Fibroblast of villous mesenchyme (primary cell): Measurements from ENCODE around the gene TOR1A.

DNA sequence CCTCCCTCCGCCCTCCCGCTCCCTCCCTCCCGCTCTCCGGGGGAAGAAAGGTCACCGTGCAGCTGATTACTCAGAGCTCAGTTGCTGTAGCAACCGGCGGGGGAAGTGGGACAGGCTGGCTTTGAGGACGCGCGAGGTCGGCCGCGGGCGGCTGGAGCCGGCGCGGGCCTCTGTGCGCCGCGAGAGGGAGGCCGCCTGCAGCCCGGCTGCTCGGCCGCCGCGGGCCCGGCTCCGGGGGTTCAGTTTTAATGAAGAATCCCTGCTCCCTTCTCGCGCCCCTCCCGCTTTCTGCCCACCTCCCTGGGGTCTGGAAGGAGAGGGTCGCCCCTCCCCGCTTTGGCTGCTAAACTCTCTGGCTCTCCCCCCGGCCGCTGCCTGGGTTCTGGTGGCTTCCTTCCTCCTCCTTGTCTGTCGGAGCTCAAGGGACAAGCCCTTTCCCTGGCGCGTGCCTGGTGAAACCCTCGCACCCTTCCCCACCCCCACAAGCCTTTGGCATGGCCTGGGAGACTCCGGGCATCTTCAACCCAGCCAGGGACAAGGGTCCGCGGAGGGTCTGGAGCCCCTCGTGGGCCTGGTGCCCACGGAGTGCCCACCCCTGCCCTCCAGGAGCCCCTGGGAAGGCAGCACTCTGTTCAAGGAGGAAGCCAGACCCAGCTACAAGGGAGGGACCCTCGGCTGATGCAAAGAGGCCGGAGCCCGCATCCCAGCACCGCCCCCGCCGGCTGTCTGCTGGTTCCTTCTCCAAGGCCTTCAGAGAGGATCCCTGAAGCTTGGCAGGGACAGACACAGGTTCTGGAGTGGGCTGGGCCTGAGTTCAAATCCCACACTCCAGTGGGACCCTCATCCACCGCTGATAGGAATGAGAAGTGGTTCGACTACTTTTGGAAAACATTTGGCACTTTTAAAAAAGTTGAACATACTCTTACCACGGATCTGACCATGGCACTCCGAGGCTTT lies 160.2 kb downstream of the C9orf50 start:
- CAGE, long polyA plus RNA: no peak

GRCh38 chr9:129489843-129490559 lies 130.9 kb downstream of the C9orf50 start:
- CAGE, long polyA plus RNA: no peak

- CAGE, long polyA plus RNA: no peak
These were observed 117.7 kb downstream of the C9orf50 start for GRCh38 chr9:129503108-129503634.

DNA sequence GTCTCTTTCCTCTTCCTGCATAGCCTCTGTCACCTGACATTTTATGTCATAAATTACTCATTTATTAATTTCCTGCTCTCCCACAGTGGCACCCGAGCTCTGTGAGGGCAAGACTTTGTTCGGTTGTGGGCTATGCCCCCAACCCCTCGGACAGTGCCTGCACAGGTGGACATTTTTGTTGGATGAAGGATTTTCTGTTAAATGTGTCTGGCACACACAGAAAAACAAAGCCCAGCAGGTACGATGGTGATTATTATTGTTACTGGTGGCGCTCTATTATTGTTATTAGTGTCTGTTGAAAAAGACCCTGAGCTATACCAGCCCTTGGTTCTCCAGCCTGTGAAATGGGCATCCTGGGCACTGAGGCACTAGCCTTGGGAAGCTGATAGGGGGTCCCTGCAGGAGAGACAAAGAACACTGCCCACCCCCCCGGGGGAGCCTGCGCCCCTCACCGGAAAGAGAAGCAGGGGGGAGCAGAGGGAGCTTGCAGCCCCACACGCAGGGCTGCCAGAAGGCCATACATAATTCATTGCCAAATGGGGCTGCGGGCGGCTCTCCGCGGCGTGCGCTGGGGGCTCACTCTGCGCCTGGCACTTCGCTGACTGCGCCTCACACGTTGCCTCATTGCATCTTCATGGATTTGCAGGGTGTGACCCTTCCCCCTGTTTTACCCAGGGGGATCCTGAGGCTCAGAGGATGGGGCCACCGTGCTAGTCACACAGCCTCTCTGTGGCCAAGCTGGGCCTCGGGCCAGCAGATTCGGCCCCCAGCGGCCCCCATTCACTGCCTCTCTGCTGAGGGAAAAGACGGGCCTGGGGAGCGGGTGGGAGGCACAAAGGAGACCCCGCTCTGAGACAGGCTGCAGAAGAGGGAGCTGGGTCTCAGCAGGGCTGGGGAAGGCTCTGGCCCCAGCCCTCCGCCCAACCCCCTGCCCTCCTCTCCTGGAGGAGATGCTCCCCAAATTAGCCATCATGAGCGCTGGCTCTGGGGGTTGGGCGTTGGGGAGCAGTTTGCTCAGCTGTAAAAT lies 115.8 kb downstream of the C9orf50 start:
- CAGE, long polyA plus RNA: no peak

GRCh38 chr9:129548917-129549573 lies 71.9 kb downstream of the C9orf50 start:
- CAGE, long polyA plus RNA: no peak

- CAGE, long polyA plus RNA: no peak
These were observed 10.0 kb downstream of the TOR1B start for GRCh38 chr9:129812776-129813506.

GRCh38 chr9:129823714-129824511 lies at the start of gene TOR1A:
TSS of gene TOR1A (minus strand) at chr9:129824136.
- CAGE, long polyA plus RNA: start-site peak on the minus strand at chr9:129824101-129824170, 149 and 125 reads in 2 replicates

- CAGE, long polyA plus RNA: no peak
These were observed 1.1 kb downstream of the USP20 start for GRCh38 chr9:129836223-129836893.

DNA sequence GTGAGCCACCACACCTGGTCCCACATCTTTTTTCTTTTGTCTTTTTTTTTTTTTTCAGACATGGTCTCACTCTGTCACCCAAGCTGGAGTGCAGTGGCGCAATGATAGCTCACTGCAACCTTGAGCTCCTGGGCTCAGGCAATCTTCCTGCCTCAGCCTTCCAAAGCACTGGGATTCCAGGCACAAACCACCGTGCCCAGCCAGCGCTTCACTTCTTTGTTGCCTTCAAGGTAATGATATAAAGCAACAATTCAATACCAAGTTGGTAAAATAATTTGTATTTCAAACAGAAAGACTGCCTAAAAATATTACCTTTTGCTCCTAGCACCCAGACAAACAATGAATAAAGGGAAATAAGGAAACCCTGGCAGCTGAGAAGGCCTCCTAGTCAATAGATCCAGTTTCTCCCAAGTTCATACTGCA lies 78.9 kb downstream of the USP20 start:
- CAGE, long polyA plus RNA: no peak

DNA sequence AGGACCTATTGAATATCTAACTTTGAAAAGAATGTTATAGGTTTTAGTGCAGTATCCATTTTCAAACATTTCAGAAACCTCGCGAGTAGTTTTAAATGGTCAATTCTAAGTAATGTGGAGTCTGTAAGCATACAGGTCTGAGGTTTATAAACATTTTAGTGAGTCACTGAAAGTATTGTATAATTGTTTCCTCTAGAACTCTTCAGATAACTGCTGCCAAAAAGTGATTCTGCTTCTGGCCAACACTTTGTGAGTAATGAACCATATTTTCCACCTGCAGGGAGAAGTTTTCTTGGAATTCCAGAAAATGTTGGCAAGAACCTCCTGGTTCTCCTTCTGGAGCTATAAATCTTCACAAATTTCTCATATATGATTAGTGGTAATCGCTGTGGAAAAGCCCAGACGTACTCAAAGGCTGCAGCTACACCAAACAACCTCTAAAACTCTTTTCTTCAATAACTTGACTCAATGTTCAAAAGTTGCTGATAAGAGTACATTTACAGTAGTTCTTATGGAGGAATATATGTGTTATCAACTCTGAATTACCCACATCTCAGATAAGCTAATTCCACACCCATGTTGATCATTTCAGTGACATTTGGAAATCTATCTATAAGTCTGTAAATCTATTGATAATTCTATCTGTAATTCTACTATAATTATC lies 74.2 kb downstream of the FNBP1 start:
- CAGE, long polyA plus RNA: no peak

- CAGE, long polyA plus RNA: no peak
These were observed 52.5 kb downstream of the FNBP1 start for GRCh38 chr9:129990253-129991145.

GRCh38 chr9:129995466-129995936 lies 47.5 kb downstream of the FNBP1 start:
- CAGE, long polyA plus RNA: no peak

GRCh38 chr9:129995937-129996750 lies 46.8 kb downstream of the FNBP1 start:
- CAGE, long polyA plus RNA: no peak

DNA sequence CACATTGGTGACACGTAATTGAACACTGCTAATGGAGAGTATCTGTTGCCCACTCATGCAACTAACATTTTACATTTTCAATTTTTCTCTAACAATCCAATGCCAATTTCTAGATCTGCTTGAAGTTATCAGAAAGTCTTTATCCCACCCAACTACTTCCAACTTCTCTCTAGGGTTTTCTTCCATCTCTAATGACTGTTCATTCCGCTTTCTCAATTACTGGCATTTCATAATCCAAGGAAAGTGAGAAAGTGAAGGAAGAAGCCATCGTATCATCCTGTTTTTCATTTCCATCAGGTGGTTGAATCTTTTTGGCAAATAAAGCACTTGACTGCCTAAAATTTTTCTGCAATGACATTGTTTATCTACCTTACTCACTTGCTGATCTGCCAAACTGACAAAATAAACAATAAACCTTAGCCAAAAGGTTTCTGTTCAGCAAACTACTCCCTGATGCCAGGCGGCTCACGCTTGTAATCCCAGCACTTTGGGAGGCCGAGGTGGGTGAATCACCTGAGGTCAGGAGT lies 18.5 kb downstream of the FNBP1 start:
- CAGE, long polyA plus RNA: no peak

- CAGE, long polyA plus RNA: no peak
These were observed 10.9 kb downstream of the NCS1 start for GRCh38 chr9:130182860-130183725.

GRCh38 chr9:130201345-130202134 lies 29.3 kb downstream of the NCS1 start:
- CAGE, long polyA plus RNA: no peak

GRCh38 chr9:130215524-130216044 lies 43.4 kb downstream of the NCS1 start:
- CAGE, long polyA plus RNA: no peak

GRCh38 chr9:130220431-130220920 lies 45.1 kb upstream of the HMCN2 start:
- CAGE, long polyA plus RNA: no peak

DNA sequence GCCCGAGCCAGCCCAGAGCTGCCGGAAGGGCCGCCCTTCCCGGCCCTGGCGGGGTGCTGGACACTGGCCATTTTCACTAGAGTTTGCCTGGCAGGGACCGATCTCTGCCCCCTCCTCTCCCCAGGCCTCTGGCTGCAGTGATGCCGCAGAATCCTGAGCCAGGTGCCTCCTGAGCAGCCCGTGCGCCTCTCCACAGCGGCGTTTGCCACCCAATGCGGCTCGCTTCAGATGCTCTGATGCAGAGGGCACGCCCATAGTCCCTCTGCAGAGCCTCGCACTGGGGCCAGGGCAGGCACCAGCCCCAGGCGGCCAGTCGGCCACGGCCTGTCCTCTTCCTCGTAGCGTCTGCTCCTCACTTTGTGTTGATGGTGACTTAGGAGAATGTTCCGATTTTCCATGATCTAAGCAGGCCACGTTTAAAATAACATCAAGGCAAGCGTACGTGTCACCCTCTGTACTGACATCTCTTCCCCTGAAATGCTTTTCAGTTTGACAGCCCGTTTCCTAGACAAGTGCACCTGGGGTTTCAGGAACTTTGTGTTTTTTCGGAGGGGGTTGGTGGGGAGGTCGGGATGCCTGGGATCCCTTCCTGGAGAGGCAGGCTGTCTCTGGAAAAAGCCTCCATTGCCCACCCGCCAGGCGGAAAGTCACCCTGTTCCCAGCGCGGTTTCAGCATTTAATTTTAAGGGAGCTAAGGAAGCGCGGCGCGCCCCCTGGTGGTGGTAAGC lies 29.8 kb upstream of the HMCN2 start:
- CAGE, long polyA plus RNA: no peak

DNA sequence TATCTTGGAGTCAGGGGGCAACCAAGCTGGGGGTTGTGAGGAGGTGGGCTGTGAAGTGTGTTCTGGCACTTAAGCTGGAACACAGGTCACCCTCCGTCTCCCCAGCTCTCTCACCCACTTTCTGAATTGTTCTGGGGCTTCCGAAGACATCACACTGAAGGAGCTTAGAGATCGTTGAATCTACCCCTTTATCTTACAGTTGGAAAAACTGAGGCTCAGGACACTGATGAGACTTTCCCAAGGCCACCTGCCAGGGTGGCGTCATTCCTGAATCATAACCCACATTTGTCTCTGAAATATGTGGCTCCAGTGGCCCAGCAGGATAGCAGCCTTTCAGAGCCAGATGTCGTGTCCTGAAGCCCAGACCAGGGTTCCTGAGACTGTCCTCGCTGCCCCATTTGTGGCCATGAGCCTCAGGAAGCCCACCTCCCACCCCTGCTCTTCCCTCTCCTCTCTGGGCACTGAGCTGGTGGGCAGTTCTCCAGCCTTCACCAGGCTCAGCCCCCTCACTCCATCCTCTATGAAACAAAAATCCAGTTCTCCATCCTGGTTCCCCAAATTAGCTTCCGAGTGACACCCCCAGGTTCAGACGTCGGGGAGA lies 2.3 kb downstream of the HMCN2 start:
- CAGE, long polyA plus RNA: no peak